Cardiac fibroblast (primary cell): ENCODE measurements around a stretch of chr17.

DNA sequence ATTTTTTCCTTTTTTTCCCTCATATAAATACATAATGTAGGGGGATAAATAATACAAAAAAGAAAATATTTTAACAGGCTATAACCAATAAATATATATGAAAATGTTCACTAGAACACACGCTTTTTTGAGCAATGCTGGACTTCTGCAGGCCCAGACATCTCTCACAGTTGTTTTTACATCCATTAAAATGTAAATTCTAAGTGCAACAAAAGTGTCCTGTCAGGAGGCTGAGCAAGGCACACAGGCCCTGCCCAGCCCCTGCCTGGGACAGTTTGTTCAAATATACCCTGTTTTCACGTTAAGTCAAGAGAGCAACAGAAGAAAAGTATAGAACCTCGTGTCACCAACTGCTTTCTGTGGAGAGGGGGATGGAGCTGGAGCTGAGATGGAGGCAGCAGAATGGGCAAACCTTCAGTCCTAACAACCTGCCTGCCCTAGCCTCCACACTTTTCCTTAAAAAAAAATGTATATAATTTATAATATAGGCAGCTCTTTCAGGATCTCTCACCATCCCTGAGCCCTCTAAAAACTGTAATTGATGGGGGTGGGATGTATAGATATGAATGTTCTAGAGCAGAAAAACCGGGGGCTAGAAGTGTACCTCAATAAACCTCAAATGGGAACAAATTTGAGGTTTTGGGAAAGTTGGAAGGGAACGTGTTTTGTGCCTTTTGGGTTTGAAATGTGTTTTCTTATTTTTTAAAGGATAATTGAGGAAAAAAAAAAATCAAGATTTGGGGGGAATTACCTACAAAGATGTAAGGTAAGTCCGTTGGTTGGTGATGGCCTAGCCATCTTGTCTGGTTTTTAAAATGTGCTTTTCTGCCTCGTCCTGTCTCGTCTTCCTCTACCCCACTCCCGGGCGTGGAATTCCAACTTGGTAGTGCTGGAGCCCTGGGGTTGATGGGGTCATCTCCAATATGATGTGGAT lies 4.5 kb upstream of the HOXB2 start:
- RRBS = no CpG with 5 or more reads among the region's 10 CpGs

DNA sequence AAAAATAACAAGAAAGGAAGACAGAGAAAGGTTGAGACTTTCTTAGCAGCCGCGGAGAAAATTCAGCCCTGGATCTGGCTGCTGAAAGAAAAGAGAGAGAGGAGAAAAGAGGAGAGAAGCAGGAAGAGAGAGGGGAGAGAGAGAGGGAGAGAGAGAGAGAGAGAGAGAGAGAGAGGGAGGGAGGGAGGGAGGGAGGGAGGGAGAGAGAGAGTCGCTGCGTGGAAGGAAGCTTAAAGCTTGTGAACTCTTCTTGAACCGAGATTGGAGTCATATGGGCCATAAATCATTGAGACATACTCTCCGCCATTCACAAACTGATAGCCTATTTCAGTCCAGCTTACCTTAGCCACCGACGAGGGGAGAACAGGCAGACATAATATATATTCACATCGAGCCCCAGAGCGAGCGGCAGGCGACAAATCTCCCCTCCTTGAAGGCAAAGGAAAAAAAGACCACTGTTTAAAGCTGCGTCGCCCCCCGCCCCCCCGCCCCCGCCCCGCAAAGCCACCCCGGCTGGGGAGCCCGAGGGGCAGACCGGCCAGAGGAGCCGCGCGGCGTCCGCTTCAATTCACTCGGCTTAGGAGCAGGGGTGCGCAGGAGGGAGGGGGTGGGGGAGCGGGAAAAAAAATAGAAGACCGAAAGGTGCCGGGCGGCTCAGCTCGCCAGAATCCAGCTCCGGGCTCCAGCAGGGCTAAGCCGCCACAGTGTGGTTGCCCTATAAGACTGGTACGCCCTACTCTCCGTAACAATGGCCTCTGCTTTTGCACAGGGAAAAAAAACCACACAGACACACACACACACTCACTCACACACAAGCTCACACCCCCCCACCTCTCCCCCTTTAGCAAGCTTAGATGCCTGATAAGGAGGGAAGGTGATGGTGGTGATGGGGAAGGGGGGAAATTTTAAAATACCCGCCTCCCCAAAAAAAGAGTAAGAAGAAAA lies 10.6 kb upstream of the HOXB2 start:
- RRBS = no CpG with 5 or more reads among the region's 38 CpGs

DNA sequence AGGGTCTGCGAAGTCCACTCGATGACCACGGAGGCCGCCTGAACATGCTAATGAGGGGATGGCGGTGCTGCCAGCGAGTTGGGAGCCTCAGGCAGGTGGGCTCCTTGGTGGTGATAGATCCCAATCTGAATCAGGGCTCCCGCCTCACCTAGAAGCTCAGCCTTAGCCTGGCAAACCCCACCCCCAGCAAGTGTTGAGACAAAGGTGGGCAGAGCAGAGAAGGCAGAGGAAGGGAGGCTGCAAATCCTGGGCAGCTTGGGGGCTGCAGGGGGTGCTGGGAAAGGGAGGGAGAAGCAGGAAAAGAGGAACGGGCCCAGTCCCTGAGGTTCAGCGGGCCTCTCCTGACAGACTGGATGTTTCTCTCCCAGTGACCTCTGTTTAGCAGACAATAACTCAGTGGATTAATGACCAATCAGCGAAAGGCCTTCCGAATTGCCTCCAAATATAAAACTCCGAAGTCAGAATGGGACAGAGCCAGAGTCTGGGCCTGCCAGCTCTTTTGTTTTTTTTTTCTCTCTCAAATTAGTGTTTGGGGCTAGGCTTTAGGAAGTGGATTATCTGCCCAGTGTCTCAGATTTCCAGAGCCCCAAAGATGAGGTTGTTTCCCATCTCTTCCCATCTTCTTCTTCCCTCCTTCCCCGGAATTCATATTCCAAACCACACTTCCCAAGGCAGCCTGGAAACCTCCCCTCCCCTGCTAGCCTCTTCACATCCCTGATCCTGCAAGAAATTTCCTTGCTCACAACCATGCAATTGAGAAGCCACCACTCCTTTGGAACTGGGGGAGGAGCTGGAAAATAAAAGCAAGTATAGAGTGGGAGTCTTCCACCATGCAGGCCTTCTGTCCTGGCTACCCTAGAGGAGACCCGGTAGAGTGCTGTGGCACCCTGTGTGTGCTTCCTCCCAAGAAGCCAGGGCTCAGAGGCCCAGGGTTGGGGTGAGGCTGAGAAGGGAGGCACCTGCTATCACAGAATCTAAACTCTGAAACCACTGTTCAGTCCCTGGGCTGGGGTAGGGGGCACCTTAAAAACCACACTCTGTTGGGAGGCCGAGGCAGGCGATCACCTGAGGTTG lies 15.3 kb upstream of the HOXB2 start:
- RRBS = no CpG with 5 or more reads among the region's 16 CpGs

- RRBS = no CpG with 5 or more reads among the region's 12 CpGs
These were observed 14.9 kb downstream of the HOXB4 start for GRCh38 chr17:48563034-48563870.

DNA sequence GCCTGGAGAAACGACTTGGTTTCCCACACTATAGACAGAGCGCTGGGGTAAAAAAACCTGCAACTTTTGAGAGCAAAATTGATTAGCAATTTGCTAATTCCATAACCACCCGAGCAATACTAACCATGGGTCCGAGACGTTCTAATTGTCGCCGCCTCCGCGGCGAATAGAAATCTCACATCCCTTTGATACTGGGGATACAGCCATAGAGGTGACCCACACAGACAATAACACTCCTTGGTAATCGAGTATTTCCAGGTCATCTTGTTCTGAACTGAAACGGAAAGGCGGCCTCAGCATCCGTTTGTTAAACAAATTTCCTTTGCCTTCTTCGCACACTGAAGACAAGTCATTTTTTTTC lies 1.0 kb upstream of the HOXB4 start:
- RRBS = no CpG with 5 or more reads among the region's 15 CpGs

GRCh38 chr17:48601365-48602127 lies 3.2 kb downstream of the HOXB6 start:
- RRBS = no CpG with 5 or more reads among the region's 23 CpGs

DNA sequence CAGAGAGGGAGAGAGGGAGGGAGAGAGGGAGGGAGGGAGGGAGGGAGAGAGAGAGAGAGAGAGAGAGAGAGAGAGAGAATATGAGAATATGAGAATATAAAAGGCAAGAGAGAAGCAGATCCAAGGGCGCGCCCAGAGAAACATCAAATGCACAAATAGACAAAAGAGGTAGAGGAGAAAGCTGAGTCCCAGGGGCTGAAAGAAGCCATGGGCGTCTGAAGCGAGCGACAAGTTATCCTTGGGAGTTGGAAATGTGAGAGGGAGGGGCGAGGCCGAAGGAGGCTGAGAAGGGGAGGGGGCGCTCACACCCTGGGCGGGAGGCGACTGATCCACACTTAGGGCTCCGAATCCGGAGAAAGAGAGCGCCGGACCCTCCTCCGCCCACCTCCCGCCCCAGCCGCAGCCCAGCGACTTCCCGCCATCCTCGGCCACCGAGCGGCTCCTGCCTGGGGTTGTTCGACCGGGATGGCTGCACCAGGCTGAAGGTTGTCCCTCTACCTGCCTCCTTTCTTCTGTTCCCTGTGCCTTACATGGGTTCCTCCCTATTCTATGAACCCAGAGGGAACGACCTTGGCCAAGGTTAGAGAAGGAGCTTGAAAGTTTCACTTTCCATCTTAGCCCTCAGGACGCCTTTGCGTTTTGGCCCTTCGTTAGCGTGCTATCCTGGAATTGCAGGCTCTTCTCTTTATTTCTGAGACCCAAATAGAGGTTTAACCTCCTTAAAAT lies 21.1 kb upstream of the HOXB9 start:
- RRBS = under 1% methylated on average over 8 of the region's 29 CpGs

DNA sequence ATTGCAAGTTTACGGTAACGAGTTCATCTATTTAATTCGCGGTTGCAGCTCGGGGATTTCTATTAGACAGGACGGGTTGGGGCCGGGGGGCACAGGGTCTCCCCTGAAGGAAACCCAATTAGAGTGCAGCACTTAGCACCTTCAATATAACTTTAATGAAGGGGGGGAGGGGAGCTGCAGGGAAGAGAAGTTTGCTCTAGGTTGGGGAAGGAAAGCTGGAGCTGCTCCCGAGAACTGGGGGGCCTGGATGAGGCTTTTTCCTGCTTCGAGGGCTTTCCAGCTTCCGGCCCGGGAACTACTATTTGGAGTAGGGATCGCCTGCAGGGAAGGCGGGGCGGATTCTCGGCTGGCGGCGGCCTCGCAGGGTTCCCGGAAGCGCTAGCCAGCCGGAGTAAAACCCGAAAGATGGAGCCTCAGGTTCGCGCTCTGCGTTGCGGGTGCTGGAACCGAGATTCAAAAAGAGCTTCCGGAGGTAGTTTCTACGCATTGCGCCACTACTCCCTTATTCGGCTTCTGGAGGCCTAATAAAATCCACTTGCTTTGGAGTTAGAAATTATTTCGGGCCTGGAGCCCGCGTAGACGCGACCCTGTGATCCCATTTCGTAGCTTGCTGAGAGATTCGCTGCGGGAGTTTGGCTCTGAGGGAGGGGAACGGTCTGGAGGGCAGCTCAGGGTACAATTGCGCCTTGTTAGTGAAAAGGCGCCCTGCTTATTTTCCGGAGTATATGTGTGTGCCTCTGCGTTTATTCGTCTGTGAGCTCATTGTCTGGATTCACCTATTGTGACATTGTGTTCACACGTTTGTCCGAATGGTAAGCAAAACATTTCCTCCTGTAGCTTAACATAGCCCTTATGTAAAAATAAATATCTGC lies 551 bp downstream of the PRAC2 start:
- RRBS = 6% methylated on average over 18 of the region's 47 CpGs

- RRBS = 8% methylated on average over 10 of the region's 29 CpGs
These were observed 603 bp downstream of the HOXB13 start for GRCh38 chr17:48727710-48728583.

- RRBS = no CpG with 5 or more reads among the region's 3 CpGs
These were observed 29.2 kb upstream of the HOXB13 start for GRCh38 chr17:48757749-48758109.

DNA sequence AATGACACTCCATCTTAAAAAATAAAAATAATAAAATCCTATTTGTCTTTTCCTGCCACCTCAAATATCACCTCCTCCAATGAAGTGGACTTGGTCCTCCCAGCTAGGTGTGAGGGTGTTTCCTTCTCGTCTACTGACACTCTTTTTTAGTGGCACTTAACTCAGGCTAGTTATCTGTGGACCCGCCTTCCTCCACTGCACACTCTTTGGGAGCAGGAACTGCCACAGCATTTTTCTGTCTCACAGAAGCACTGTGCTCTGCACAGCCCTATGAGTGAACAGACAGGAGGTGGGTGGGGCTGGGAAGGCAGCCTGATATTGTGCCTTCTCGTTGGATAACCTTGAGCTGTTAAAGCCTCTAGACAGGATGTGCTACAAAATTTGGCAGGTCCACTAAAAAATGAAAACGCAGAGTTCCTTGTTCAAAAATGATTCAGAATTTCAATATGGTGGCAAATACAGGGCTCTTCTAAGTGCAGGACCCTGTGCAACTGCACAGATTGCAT lies 31.9 kb upstream of the HOXB13 start:
- RRBS = no CpG with 5 or more reads among the region's 4 CpGs

GRCh38 chr17:48800967-48801286 lies 16.1 kb downstream of the TTLL6 start:
- RRBS = no CpG with 5 or more reads among the region's 3 CpGs

GRCh38 chr17:48972313-48972912 lies 4.0 kb upstream of the GIP start:
- RRBS = no CpG with 5 or more reads among the region's 10 CpGs

DNA sequence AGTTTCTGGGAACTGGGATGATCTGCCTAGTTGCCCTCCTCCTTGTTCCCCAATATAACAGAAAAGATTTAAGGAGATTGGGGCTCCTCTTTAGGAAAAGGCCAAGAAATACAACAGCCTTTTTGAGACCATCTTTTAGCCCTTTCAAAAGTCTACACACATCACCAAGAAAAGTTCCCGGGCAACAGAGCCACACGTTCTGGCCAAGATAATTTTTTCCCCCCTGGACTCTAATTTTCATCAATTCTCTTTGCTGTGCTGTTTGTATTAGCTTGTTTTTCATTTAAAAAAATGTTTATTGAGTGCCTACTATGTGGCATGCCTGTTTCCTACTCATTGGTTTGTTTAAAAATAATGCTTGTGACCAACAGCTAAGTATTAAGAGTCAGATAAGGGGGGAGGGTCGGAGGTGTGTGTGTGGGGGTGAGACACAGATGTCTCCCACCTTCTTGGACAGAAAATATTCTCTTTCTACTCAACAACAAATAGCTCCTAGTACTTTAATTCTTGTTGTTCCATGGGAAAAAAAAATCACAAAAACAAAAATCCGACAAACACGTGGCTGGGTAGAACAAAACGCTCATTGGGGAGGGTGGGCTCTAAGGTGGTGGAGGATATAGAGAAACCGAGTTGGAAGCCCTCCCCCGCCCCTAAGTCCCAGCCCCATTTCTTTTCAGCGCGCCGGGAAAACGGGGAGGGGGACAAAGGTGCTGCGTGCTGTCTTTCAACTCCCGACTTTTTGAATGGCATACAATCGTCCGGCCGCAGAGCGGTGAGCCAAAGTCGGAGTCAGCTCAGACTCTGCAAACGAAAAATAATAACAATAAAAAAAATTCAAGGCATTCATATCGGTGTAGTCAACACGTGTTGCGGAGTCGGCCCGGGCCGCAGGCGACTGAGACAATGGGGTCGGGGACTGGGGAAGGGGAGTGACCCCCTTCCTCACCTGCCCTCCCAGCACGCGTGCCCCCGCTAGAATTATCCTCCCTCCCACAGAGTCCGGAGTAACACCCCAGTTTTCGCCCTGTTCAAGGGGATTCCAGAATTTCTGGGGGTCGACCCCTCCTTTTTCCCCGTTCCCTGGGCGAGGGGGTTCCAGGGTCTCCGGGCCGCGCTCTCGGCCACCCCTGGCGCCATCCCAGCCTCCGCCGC lies 2.0 kb upstream of the IGF2BP1 start:
- RRBS = 3% methylated on average over 11 of the region's 43 CpGs

- RRBS = 4% methylated on average over 12 of the region's 39 CpGs
These were observed 6.6 kb downstream of the IGF2BP1 start for GRCh38 chr17:49003522-49004425.

DNA sequence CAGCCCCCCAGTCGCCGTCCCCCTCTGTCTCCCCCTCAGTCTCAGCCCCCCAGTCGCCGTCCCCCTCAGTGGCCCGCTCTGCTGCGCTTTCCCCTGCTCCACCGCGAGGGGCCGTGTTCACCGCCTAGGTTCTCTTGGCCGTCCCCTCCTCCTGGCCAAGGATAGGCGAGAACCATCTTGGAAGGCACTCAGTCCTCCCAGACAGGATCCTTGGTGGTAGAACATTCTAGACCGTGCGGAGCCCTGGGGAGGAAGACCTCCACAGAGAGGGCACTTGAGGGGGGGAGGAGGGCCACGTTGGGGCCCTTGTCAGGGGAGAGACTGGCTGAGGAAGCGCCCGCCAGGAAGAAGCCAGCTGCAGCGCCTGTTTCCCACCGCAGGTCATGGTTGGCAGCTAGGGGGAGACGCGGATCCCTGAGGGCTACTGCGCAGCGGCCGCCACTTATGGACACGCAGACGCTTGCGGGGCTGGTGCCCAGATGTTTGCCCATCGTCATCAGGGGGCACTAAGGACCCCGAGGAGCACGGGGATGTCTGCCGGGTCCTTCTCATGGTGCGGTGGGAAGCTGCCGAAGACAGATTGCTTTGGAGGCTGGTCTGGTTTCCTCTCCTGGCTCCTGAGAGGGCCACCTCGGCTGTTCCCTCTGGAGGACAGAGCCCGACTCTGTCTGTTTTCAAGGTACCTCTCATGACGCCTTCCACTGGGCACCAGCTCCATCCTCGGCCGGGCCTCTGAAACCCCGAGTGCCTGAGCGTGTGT lies 17.3 kb downstream of the IGF2BP1 start:
- RRBS = 89% methylated on average over 3 of the region's 40 CpGs

- RRBS = no CpG with 5 or more reads among the region's 7 CpGs
These were observed 8.7 kb downstream of the GNGT2 start for GRCh38 chr17:49201586-49202064.

- RRBS = no CpG with 5 or more reads among the region's 15 CpGs
These were observed 4.2 kb downstream of the ABI3 start for GRCh38 chr17:49214537-49215281.

DNA sequence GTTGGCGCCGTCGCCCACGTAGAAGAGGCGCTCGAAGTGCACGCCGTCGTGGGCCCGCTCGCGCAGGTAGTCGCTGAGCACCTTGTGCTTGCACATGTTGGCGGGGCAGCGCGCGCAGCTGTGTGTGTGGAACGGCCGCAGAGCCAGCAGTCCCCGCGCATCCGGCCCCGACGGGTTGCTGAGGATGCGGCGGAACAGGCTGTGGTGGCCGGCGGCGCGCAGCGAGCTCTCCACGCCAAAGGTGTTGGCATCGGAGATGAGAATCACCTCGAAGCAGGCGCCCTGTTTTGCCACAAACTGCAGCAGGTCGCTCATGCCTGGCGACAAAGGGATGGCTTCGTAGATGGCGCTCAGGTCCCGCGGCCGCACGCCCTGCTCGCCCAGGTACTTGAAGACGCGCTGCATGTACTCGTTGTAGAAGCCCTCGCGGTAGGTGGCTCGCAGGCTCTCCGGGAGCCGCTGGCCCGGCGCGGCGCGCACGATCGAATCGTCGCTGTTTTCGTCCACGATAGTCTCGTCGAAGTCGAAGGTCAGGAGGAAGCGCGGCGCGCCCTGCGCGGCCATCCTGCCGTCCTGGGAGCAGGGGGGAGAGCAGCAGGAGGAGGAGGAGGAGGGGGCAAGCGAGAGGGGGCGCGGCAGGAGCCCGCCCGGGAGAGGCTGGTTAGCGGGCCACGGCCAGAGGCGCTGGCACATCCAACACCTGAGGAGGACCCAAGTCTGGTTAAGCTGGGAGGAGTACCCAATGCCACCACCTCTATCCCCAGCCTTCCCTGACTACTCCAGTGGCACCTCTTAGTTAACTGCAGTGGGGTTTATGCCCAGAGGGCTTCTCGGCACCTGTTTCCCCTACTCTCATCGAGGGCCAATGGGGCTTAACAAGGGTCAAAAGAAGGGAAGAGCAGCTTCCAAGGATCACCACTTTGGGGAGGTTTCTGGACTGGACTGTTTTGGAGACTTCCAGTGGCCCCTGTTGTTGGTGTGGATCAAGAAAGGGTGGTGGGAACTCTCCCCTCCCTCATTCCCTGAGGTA lies 5.8 kb downstream of the PHOSPHO1 start:
- RRBS = 2% methylated on average over 5 of the region's 83 CpGs